BJ (cell line): ENCODE data around the genes ABCB11 and BBS5.

GRCh38 chr2:168221378-168222197 is 25.8 kb downstream of the STK39 start:
- CAGE, long polyA plus RNA, result no peak
- RRBS, result no CpG with 5 or more reads among the region's 10 CpGs

DNA sequence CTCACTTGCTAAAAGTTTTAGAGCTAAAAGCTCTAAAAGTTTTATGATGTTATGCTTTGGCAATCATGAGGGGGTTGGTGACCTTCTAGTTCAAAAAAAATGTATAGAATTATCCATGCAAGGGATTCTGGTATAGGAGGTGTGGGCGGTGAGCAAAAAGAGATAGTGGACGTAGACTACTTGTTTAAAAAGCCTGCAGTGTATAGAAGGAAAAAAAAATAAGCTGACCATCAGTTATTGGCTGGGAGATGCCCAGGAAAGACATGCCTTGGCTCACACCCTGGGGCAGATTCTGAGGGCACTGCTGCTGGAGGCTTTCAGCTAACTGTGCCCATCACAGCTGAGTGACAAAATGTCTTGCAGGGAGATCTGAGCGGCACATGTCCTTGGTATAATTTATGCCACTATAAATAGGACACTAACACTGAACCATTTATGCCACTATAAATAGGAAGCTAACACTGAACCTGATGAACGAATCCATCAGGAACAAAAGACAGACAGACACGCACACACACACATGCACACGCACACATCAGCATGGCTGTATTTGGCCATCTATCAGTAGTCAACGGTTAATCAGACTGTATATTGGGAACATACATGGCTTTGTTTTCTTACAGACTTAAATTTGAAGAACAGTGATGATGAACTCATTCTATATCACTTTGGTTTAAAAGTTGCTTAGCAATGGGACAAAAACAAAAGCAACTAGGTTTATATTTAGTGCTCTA is 68.2 kb upstream of the NOSTRIN start:
- CAGE, long polyA plus RNA, result no peak
- RRBS, result no CpG with 5 or more reads among the region's 7 CpGs

DNA sequence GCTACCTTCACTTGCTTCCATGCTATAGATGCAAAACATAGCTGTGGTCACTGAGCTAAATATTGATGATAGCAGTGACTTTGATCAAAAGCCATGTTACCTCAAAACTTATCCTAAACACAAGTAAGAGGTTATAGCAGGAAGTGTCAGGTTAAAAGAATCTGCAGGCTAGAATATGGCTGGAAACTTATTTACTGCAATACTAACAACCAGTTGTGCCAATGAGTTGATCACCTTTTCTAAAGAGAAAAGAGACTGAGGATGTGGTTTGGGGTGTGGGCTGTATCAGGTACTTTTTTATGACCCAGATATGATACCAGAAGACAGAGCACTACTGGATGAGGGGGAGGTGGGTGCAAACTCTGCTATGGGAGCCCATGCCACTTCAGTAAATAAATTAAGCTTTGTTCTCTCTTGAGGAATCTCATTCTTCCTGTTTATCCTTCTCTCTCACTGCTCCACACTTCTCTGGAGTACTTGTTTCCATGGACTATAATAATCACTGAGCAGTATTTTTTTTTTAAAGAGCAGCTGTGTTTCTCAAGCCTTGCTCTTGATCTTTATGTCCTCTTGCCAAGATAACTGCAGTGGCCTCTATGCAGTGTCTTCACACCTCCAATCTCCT is 51.3 kb upstream of the NOSTRIN start:
- CAGE, long polyA plus RNA, result no peak

GRCh38 chr2:168971915-168972317 is 59.2 kb downstream of the ABCB11 start:
- CAGE, long polyA plus RNA, result no peak
- RRBS, result no CpG with 5 or more reads among the region's 3 CpGs

- CAGE, long polyA plus RNA, result no peak
- RRBS, result no CpG with 5 or more reads among the region's 4 CpGs
Measured at GRCh38 chr2:169030976-169031663, at the start of gene ABCB11. Gene ABCB11 (minus strand): TSS chr2:169031324.

DNA sequence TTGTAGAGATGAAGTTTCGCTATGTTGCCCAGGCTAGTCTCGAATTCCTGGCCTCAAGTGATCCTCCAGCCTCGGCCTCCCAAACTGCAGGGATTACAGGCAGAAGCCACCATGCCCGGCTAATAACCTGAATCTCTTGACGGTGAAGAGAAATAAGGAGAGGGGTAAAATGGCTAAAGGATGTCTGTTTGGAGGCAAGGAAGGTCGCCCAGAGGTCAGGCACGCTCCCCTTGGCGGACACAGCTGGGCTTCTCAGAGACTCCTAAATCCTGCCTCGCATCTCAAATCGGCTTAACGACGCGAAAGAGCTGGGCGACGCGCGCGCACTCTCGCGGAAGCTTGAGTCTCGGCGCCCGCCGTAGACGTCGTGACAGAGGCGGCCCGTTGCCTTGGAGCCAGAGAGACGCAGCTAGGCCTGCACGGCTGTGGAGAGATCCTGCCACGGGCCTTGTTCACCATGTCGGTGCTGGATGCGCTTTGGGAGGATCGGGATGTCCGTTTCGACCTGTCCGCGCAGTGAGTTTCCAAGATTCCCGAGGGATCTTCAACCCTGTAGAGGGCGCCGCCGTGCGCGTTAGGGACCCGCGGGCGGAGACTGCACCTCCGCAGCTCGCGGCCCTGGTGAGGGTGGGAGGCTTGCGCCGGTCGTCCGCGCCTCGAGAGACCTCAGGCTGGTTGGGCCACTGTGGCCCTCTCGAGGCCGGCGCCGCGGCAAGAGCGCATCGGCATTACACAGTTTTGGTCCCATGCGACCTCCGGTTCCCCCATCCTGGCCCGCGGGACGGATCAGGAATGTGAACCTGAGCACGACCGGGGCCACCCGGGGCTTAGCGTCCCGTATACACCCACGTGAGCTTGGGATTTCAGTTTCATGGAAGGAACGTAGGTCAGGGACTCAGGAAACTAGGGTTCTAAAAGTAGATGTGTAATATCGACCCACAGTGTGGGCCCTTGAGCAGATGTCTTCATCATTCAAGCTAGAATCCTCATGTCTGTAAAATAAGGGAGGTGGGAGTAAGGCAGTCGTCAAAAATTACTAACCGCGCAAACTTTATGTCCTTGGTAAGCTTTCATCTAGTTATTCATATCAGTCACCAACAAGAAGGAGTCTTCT is at the start of gene BBS5:
BBS5 (plus strand) TSS at position 398 of the 1,114 bp plus-strand sequence.
- CAGE, long polyA plus RNA, result start-site peak on the plus strand centred at position 401 of the sequence, 62 bp wide, 294 and 87 reads in 2 replicates
- RRBS, result 1% methylated on average over 19 of the region's 79 CpGs

DNA sequence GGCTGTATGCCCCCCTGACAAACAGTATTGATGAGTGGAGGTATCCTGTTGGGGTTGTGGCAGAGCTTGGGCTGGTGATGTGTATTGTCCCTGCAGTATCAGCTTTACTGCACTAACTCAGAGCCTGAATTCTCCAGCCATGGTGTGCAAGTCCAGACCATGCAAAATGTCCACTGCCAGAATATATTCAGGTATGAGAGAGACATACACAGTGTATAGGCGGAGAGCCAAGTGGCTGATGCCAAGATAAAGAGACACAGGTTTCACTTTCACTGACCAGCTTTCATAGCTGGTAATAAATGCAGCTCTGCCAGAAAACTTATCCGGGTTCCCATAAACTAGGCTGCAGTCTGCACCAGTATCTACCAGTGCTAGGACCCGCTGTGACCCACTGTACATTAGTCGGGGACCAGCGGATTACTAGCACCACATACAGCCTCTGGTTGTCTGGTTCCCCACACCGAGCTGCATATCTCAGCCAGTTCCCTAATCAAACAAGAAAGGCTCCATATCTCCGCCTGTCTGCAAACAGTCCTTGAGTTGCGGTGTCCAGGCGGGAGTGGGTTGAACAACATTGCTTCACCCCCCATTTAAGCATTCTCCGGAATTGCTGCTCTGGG is 18.3 kb upstream of the KLHL23 start:
- CAGE, long polyA plus RNA, result no peak
- RRBS, result 6% methylated on average over 1 of the region's 10 CpGs

- CAGE, long polyA plus RNA, result start-site peak on the plus strand at chr2:169828007-169828047, 16 and 20 reads in 2 replicates
- RRBS, result 1% methylated on average over 35 of the region's 78 CpGs
Measured at GRCh38 chr2:169827597-169828321, 505 bp downstream of the UBR3 start.

DNA sequence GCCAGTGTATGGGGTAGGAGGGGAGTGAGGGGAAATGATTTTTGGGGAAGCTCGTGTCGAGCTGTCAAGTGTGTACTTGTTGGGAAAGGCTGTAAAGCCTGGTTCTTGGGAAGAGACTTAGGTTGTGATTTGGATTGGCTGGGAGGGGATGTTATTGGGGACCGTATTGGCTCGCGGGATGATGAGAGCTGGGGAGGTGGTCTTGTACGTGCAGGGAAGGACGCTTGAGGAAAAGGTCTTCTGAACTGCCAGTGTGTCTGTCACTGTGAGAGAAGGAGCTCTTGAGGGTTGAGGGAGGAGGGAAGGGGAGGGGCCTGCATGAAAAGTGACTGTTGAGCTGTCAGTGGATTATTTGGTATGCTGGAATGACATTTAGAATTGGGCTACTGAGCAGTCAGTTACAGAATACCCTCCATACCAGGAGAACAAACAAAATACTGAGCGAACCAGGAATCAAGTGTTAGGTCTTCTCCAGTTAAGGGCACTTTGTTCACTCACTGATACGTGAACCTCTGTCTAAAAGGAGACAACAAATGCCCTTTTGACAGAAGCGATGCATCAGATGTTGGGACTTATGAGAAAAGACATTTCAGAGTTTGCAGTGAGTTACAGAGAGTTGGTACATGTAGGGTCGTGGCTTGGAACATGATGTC is 1.2 kb downstream of the UBR3 start:
- CAGE, long polyA plus RNA, result no peak
- RRBS, result no CpG with 5 or more reads among the region's 11 CpGs

DNA sequence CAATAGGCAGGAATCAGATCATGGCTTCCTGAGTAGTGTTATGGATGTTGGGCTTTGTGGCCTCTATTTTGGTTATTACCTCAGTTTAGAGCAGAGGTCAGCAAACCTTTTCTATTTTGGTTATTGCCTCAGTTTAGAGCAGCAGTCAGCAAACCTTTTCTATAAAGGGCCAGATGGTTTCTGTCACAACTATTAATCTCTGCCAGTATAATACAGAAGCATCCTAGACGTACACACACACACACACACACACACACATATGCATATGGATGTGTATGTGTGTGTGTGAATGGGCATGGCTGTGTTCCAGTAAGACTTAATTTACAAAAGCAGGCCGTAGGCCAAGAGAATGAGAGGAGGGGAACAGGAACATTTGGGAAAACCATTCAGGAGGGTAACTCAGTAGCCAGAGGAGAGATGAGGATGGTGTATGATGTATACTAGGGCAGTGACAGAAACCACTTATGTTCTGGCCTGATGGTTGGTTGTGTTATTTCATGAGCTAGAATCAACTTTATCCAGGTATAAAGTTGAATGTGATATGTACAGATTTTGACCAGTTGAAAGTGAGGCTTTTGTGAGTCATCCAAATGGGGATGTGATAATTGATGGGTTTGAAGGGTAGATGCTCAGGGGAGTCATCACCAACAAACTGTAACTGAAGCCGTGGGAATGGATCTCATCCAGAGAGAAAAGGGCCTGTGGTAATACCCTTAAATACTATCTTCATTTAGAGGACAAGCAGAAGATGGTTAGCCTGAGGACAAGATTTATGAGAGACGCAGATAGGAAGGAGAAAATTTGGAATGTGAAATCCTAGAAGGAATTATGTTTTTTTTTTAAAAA is 90.8 kb upstream of the MYO3B start:
- CAGE, long polyA plus RNA, result no peak
- RRBS, result no CpG with 5 or more reads among the region's 4 CpGs

GRCh38 chr2:170221520-170222171 is 43.7 kb downstream of the MYO3B start:
- CAGE, long polyA plus RNA, result no peak
- RRBS, result no CpG with 5 or more reads among the region's 4 CpGs

DNA sequence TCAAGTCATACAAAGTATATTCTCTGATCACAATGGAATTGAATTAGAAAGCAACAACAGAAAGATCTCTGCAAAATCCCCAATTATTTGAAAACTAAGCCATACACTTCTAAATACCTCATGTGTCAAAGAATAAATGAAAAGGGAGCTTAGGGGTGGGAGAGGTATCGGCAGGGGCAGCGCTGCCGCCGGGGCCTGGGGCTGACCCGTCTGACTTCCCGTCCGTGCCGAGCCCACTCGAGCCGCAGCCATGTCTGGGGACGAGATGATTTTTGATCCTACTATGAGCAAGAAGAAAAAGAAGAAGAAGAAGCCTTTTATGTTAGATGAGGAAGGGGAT is 18.7 kb upstream of the ERICH2 start:
- CAGE, long polyA plus RNA, result no peak
- RRBS, result no CpG with 5 or more reads among the region's 11 CpGs

GRCh38 chr2:170963246-170963889 is 34.3 kb downstream of the GORASP2 start:
- CAGE, long polyA plus RNA, result no peak
- RRBS, result no CpG with 5 or more reads among the region's 6 CpGs

DNA sequence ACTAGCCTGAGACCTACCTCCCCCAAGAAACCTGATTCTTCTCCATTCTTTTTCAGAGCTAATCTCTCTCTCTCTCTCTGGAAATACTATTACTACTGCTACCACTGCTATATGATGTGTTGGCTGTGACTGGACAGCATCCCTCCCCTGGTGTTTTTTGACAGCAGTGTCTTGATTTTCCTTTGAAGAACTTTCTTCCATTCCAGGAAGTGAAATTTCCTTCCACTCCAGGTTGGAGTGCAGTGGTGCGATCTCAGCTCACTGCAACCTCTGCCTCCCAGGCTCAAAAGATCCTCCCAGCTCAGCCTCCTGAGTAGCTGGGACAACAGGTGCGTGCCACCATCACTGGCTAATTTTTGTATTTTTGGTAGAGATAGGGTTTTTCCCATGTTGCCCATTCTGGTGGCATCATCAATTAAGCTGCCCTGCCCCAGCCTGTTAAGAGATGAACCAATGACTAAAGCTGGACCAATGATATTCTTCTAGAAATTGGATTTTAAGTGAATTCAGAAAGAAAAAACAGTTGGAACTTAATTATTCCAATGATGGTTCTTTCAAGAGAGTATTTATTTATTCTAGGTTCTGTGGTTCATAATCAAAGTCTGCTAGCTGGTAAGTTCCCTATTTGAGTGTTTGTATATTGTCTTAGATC is 112.6 kb downstream of the METTL8 start:
- CAGE, long polyA plus RNA, result no peak
- RRBS, result no CpG with 5 or more reads among the region's 2 CpGs

GRCh38 chr2:171490312-171491072 is 31.8 kb upstream of the CYBRD1 start:
- CAGE, long polyA plus RNA, result no peak
- RRBS, result no CpG with 5 or more reads among the region's 5 CpGs

DNA sequence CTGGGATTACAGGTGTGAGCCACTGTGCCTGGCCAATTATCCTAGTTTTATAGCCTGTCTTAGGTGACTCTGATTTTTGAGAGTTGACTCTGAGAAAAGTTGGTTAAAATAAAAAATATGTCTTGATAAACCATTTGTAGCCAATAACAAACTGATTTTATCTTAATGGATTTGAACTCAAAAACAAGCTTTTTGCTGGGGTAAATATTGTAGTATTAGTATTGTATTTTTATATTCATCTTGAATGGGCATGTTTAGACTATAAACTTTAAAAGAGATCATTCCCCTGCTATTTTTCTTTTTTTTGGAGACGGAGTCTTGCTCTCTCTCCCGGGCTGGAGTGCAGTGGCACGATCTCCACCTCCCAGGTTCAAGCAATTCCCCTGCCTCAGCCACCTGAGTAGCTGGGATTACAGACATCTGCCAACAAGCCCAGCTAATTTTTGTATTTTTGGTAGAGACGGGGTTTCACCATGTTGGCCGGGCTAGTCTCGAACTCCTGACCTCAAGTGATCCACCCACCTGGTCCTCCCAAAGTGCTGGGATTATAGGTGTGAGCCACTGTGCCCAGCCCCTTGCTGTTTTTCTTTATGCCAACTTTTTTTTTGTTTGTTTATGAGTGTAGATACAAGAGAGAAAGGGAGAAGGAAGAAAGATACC is 13.8 kb downstream of the DYNC1I2 start:
- CAGE, long polyA plus RNA, result no peak
- RRBS, result no CpG with 5 or more reads among the region's 6 CpGs

DNA sequence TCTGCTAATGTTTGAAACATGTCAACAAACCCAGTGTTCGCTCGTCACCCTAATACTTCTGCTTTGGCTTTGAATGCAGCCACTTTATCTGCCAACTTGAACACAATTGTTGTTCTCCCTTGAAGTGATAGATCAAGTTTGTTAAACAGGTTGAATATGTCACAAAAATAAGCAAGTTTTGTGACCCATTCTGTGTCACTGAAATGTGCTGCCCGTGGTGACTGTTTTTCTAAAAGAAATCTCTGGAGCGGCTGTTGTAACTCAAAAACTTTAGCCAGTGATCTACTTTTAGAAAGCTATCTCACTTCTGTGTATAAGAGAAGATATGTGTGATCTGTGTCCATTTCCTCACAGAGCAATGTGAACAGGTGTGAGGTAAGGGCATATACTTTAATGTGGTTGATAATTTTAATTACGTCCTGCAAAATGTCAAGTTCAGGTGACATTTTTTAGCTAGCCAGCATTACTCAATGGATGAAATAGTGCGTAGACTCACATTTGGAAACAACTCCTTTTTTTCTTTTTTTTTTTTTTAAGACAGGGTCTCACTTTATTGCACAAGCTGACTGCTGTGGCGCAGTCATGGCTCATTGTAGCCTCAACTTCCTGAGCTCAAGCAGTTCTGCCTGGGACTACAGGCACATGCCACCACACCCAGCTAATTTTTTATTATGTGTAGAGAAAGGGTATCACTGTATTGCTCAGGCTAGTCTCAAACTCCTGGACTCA is 17.2 kb downstream of the HAT1 start:
- CAGE, long polyA plus RNA, result no peak
- RRBS, result no CpG with 5 or more reads among the region's 7 CpGs

DNA sequence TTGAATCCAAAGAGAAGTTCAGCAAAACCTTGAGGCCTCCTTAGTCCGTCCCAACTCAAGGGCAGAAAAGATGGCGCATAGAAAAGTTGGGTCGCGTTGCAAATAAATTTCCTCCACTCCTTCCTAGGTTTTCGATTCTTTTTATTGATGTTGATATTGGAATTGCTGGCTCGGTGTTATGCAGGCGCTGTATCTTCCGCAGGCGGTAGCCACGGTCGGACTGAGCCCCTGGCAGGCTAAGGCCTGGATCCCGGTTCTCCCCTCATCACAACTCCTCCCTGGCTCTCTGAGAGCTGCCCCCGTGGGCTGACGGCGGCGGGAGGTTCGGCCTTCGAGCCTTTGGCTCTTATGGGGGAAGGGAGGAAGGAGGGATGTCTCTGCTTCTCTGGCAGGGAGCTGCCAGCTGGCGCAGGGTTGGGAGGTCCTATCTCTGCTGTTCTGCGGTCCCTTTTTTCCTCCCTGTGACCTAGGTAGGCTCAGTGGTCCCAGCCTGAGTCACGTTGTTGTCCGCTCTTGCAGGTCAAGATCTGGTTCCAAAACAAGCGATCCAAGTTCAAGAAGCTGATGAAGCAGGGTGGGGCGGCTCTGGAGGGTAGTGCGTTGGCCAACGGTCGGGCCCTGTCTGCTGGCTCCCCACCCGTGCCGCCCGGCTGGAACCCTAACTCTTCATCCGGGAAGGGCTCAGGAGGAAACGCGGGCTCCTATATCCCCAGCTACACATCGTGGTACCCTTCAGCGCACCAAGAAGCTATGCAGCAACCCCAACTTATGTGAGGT is 2.4 kb downstream of the DLX1 start:
- CAGE, long polyA plus RNA, result no peak
- RRBS, result no CpG with 5 or more reads among the region's 35 CpGs

- CAGE, long polyA plus RNA, result no peak
- RRBS, result 2% methylated on average over 14 of the region's 47 CpGs
Measured at GRCh38 chr2:172095202-172095930, 7.3 kb downstream of the DLX2 start.

DNA sequence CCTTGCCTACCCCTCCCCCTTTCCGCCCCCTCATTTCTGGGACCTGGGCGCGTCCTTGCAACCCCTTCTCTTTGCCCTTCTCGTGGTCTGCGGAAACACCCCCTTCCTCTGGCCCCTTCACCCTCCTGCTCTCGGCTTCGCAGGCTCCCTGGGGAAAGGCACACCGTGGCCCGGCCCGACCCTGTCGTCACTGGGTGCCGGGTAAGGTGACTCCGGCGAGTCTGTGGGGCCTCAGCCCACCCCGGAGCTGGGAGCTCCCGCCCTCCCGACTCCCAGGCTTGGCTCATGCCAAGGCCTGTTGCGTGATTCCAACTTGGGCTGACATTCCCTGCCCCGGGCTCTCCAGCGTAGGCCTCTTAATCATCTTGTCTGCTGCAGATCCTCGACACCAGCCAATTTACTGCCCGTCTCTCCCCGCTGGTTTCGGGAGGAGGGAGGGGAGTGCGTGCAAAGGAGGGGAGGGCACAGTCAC is 5.6 kb downstream of the DLX2 start:
- CAGE, long polyA plus RNA, result no peak
- RRBS, result 3% methylated on average over 5 of the region's 25 CpGs